Stomach (tissue), 7 donors: ENCODE results near the genes POLDIP2, SARM1, SDF2 and PROCA1.

GRCh38 chr17:28242876-28243329 lies 76.1 kb upstream of the TMEM97 start:
- PRO-cap, result unidirectional peak, minus-strand start at chr17:28243121
- RAMPAGE, long total RNA, 5 experiments, result no peak in any of the 5 experiments
- RRBS, result no CpG with 5 or more reads among the region's 7 CpGs

DNA sequence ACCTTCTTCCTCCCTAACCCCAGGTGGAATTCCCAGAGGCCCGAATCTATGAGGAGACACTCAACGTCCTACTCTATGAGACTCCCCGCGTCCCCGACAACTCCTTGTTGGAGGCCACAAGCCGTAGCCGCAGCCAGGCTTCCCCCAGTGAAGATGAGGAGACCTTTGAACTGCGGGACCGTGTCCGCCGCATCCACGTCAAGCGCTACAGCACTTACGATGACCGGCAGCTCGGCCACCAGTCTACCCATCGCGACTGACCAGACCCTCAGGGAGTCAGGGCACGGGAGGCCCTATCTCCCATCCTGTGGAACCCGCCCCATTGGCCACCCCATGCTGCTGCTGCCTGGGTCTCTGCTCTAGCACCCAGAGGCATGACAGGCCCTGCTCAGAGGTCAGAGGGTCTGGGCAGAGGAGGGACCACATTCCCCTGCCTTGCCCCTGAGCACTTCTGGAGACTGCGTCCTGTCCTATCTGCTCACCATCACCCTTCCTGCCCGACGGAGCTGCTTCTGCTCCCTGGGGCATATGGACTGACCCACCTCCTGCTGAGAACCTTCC lies 8.9 kb downstream of the TNFAIP1 start:
- PRO-cap, result no peak
- RAMPAGE, long total RNA, 5 experiments, result start-site peak on the plus strand in 1 of 5 experiments, centred at position 265 of the sequence, 7 reads per replicate
- RRBS, result no CpG with 5 or more reads among the region's 23 CpGs

- PRO-cap, result bidirectional peak, plus-strand start at chr17:28357647, minus-strand start at chr17:28357524
- RAMPAGE, long total RNA, 5 experiments, result start-site peak on the plus strand in 4 of 5 experiments, at chr17:28357641-28357667 at its widest, 52 to 223 reads per replicate; start-site peak on the minus strand in 3 of 5 experiments, at chr17:28357314-28357481 at its widest, 20 to 208 reads per replicate
- RRBS, result 2% methylated on average over 45 of the region's 84 CpGs
Measured at GRCh38 chr17:28357023-28357988, at the start of gene POLDIP2. Gene POLDIP2, minus strand, starts transcription at chr17:28357527.

DNA sequence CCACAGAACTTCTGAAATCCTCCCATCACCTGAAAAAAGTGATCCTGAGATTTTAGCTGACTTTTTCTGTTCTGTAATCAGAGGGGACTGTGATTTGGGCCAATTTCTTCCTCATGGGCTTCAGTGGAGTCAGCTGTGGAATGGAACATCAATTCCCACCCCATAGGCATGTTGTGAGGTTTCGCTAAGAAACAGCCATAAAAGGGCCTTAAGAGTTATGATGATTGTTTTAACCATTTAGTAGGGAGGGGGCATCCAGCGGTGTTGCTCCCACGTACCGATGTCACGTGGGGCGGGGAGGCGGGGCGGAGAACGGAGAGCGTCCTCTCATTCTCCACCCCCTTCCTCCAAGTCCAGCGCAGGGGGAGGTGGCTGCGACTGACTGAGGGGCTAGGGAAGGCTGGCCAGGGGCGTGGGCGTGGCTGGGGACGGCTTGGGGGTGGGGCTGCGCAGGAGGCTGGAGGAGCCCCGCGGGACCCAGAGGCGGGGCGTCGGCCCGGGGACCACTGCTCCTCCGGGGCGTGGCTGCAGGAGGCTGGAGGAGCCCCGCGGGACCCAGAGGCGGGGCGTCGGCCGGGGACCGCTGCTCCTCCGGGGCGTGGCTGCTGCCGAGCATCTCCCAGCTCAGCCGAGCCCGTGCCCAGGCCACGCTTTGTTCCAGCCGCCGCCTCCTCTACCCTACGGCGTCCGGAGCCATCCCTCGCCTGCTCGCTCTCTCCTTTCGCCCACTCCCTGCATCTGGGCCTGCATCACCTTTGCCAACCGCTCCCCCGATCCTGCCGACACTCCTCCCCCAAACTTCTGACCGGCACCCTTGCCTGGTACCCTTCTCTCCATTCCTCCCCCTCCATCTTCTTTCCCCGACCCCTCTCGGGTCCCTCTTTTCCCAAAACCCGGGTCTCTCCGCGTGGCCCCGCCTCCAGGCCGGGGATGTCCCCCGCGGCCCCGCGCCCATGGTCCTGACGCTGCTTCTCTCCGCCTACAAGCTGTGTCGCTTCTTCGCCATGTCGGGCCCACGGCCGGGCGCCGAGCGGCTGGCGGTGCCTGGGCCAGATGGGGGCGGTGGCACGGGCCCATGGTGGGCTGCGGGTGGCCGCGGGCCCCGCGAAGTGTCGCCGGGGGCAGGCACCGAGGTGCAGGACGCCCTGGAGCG lies at the start of gene SARM1:
Gene SARM1, plus strand, starts transcription at position 615 of the 1,153 bp plus-strand sequence.
- PRO-cap, result bidirectional peak, plus-strand start at position 615 of the sequence, minus-strand start at position 351 of the sequence
- RAMPAGE, long total RNA, 5 experiments, result start-site peak on the plus strand in 2 of 5 experiments, centred at positions 438 to 608 of the sequence, 10 to 11 reads per replicate
- RRBS, result 3% methylated on average over 29 of the region's 83 CpGs

DNA sequence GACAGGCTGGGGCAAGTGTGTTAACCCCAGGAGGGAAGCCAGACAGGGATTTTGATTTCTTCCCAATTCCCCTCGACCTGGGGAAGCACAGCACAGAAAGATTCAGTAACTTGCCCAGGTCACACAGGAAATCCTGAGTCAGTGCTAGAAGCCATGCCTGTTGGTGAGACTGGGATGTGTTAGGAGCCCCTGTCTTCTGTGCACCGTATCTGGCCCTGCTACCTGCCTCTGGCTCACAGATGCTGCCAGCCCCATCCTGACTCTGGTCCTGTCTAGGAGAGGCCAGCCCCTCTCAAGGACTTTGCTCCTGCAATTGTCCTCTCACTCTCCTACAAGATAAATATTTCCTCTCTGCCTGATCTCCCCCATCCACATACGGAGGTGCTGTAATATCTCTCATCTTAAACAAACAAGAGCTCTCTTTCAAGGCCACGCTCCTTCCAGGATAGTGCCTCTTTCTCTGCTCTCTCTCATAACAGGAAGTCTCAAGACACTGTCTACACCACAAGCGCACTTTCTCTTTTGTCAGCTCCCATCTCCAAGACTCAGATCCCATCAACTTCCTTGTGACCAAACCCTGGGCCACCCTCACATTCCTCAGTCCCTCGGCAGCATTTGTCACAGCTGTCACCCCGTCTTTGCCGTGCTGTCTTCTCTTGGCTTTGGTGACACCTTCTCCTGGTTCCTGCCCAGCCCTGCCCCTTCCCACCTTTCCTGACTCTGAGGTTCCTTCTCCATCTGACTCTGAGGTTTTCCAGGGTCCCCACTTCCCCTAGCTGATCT lies 1.8 kb downstream of the SLC13A2 start:
- PRO-cap, result no peak
- RAMPAGE, long total RNA, 5 experiments, result no peak in any of the 5 experiments
- RRBS, result no CpG with 5 or more reads among the region's 8 CpGs

DNA sequence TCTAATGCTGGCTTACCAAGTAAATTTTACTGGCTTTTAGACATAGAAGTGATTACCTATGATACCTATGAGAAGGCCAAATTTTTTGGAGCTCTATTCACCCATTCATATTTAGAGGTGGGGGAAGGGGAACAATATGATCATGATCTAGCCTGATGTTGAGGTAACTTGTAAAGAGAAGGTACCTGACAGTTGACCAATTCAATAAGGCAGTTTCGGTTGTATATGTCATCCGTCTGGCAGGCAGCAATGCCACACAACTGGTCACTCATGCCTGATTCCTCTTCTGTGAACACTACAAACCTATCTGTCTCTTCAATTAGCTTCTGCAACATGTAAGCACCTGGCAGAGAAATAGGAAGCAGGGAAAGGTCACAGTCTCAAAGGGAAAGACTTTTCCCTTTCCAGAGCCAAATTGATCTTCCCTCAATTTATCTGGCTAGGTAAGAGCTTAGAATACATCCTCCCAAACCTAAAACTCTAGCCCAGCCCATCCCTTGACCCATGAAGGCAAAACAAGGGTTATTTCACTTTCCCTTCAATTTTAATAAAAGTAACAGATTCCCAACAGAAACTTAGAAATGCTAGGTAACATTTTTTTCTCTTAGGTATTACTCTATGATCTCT lies 10.2 kb upstream of the RSKR start:
- PRO-cap, result no peak
- RAMPAGE, long total RNA, 5 experiments, result start-site peak on the minus strand in 2 of 5 experiments, centred at positions 258 to 274 of the sequence, 14 reads per replicate
- RRBS, result no CpG with 5 or more reads among the region's 2 CpGs

- PRO-cap, result bidirectional peak, plus-strand start at chr17:28661733, minus-strand start at chr17:28661752; bidirectional peak, plus-strand start at chr17:28662261, minus-strand start at chr17:28661906
- RAMPAGE, long total RNA, 5 experiments, result start-site peak on the plus strand in 4 of 5 experiments, at chr17:28662181-28662327 at its widest, 128 to 881 reads per replicate; start-site peak on the minus strand in 5 of 5 experiments, at chr17:28661883-28662197 at its widest, 17 to 196 reads per replicate
- RRBS, result under 1% methylated on average over 5 of the region's 59 CpGs
Measured at GRCh38 chr17:28661552-28662350, at the start of gene SDF2. Gene SDF2, minus strand, starts transcription at chr17:28661906.

DNA sequence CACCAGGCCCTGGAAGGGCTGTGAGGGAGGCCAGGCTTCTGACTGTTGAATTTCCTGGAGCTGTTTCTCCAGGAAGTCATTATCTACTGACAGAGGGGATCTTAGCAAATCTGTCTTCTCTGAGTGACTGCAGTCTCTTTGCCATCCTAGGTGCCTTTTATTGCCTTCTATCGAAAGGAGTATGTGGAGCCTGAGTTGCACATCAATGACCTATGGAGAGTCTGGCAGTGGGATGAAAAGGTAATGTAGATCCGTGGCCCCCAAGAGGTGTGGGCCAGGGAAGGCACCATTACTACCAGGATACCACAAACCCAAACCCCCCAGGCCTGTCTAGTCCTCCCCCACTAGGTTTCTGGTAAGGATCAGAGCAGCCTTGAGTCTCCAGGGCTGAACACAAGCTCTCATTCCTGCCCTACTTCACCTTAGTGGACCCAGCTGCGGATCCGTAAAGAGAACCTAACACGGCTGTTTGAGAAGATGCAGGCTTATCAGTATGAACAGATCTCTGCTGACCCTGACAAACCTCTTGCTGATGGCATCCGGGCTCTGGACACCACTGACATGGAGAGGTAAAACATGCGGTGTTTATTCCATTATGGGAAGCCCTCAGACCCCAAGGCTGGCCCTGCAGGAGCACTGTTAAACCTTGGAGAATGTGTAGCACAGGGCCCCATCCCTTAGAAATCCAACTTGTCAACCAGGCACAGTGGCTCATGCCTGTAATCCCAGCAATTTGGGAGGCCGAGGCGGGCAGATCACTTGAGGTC lies 16.6 kb downstream of the SUPT6H start:
- PRO-cap, result no peak
- RAMPAGE, long total RNA, 5 experiments, result start-site peak on the plus strand in 3 of 5 experiments, centred at positions 367 to 495 of the sequence, 16 to 42 reads per replicate
- RRBS, result no CpG with 5 or more reads among the region's 9 CpGs

DNA sequence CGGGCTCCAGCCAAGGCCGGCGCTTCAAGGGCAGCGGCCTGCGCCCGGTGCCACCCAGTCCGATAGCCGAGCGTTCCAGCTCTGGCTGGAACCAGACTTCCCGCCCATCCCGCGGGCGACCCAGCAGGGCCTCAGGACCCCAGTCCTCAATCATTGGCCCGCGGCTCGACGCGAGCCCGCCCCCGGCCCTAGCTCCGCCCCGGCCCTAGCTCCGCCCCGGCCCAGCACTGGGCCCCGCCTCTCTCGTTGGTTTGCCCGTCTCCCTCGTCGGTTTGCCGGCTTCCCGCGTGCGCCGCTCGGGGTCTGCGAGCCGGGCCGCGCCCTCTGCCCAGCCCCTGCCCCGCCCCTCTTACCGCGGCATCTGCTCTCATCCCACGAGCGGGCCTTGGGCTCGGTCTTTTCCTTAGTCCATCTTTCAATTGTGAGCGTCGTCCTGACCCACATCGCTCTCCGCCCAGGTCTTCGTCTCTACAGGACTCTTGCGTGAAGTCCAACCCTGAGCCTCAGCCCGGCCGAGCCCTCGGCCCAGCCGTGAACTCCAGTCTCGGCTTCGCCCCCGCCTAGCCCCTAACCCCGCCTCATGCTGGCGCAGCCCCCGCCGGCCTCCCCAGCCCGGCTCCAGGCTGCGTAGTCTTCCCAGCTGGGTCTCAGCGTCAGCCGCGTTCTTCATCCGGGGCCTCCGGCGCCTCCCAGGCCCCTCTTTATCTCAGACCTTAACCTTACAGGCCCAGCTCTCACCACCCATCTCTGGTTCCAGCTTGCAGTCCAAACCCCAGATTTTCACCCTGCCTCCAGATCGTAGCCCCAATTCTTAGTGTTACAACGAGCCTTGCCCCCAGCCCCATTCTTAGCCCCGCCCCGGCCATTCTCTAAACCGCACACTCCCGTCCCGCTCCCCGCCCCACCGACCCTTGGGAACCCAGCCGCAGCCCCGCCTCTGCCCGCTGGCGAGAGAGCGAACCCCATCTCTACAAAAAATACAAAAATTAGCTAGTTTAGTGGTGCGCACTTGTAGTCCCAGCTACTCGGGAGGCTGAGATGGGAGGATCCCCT lies at the start of gene PROCA1:
Gene PROCA1, minus strand, starts transcription at position 672 of the 1,053 bp plus-strand sequence.
- PRO-cap, result bidirectional peak, plus-strand start at position 258 of the sequence, minus-strand start at position 64 of the sequence; bidirectional peak, plus-strand start at position 631 of the sequence, minus-strand start at position 464 of the sequence
- RAMPAGE, long total RNA, 5 experiments, result no peak in any of the 5 experiments
- RRBS, result 6% methylated on average over 30 of the region's 86 CpGs

DNA sequence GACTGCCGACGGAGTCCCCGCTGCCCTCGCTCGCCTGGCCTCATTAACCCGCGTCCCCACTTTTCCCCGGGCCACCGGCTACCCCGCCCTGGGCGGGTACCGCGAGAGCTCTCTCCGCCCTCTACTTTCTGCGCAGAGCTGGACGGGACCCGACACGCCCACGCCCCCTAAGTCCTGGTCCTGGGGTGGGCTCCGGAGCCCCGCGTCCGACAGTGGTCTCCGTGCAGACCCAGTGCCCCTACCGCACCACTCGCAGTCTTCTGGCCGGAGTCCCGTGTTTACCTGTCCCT lies 386 bp upstream of the TLCD1 start:
- PRO-cap, result bidirectional peak, plus-strand start at position 170 of the sequence, minus-strand start at position 36 of the sequence
- RAMPAGE, long total RNA, 5 experiments, result no peak in any of the 5 experiments
- RRBS, result under 1% methylated on average over 10 of the region's 28 CpGs

DNA sequence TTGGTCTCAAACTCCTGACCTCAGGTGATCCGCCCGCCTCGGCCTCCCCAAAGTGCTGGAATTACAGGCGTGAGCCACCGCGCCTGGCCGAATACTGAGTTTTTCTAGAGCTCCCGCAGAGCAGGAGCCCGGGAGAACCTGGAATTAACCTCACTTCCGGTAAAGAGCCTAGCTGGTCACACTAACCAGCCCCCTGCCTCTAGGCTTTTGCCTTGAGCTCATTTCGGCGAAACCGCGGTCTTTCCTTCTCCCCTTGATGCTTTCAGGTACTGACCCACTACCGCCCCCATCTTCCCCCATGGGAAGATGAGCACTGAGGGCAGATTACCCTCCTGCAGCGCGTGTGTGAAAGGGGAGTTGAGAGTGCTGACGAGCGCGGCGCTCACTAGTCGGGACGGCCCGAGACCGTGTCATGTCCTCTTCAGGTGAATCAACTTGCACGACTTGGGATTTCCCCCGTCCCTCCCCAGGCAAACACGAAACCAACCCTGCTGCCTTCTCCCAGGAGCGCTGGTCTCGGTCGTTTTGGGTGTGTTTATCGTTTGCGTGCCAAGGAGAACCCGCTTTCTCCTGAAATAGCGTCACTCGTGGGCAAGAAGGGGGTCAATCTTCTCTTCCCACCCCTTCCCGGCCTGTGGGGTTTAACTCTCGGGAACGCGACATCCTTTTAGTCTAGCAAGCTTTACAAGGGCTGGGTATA lies 606 bp upstream of the NEK8 start:
- PRO-cap, result bidirectional peak, plus-strand start at position 153 of the sequence, minus-strand start at position 96 of the sequence; unidirectional peak, minus-strand start at position 396 of the sequence; unidirectional peak, minus-strand start at position 446 of the sequence
- RAMPAGE, long total RNA, 5 experiments, result no peak in any of the 5 experiments
- RRBS, result no CpG with 5 or more reads among the region's 40 CpGs

DNA sequence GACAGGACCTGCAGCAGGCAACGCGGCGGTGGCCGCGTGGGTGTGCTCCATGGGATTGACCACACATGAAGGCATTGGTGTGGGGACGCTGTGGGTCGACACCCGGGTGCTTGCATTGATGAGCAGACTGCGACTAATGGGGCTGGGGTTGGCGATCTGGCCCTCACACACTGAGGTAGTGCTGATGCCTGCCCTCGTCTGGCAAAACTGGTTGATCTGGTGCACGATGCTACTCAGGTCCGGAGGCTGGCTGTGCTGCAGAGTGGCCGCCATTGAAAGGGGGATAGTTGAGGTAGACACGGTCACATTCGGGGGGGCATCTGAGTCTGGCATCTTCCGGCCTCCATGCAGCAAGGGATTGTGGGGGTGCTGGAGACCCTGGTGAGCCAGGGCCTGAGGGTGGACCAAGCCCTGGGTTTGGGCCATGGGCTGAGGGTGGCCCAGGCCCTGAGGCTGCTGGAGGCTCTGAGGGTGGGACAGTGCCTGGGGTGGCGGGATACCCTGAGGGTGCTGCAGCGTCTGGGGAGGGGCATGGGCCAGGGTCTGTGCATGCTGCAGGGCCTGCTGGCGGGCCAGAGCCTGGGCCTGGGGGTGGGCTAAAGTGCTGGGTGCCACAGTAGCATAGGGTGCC lies 15.2 kb downstream of the TRAF4 start:
- PRO-cap, result no peak
- RAMPAGE, long total RNA, 5 experiments, result start-site peak on the minus strand in 2 of 5 experiments, centred at positions 82 to 564 of the sequence, 8 to 11 reads per replicate
- RRBS, result 94% methylated on average over 5 of the region's 20 CpGs

DNA sequence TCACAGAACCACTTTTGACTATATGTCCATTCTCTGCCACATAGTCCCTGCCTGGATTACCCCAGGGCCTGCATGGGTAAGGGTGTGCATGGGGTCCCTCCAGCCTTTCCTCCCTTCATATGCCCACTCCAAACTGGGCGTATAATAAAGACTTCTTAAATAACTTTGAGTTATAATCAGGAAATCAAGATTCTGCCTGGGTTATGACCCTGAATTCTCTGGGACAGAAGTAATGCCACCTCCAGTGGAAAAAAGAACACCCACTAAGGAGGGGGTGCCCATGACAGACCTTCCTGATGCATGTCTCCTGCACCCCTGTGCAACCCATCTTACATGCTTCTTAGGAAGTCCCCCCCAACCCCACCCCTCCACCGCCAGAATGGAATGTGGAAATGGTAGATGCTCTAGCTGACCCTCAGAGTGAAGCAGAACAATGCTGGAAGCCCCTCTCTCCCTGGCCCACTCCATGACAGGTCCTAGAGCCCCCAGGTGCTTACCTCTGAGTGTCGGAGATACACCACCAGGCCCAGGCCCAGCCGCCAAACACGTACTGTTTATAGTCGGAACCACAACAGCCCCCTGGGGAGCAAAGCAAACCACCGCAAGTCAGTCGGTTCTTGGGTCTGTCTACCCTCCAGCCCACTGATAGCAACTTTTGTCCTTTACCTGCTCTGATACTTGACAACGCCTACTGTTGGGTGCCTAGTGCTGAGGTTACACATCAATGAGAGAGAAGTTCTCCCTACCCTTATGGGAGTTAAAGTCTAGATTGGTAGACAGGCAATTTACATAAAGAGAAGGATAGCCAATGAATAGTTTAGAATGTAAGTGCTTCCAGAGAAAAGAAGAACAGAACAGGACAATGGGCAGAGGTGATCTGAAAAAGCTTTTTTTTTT lies 8.8 kb downstream of the FLOT2 start:
- PRO-cap, result no peak
- RAMPAGE, long total RNA, 5 experiments, result start-site peak on the minus strand in 2 of 5 experiments, centred at positions 422 to 574 of the sequence, 8 to 10 reads per replicate
- RRBS, result no CpG with 5 or more reads among the region's 9 CpGs

- PRO-cap, result no peak
- RAMPAGE, long total RNA, 5 experiments, result start-site peak on the minus strand in 2 of 5 experiments, at chr17:28896029-28896493 at its widest, 5 to 14 reads per replicate
- RRBS, result no CpG with 5 or more reads among the region's 2 CpGs
Measured at GRCh38 chr17:28895974-28896563, 1.5 kb downstream of the FLOT2 start.

DNA sequence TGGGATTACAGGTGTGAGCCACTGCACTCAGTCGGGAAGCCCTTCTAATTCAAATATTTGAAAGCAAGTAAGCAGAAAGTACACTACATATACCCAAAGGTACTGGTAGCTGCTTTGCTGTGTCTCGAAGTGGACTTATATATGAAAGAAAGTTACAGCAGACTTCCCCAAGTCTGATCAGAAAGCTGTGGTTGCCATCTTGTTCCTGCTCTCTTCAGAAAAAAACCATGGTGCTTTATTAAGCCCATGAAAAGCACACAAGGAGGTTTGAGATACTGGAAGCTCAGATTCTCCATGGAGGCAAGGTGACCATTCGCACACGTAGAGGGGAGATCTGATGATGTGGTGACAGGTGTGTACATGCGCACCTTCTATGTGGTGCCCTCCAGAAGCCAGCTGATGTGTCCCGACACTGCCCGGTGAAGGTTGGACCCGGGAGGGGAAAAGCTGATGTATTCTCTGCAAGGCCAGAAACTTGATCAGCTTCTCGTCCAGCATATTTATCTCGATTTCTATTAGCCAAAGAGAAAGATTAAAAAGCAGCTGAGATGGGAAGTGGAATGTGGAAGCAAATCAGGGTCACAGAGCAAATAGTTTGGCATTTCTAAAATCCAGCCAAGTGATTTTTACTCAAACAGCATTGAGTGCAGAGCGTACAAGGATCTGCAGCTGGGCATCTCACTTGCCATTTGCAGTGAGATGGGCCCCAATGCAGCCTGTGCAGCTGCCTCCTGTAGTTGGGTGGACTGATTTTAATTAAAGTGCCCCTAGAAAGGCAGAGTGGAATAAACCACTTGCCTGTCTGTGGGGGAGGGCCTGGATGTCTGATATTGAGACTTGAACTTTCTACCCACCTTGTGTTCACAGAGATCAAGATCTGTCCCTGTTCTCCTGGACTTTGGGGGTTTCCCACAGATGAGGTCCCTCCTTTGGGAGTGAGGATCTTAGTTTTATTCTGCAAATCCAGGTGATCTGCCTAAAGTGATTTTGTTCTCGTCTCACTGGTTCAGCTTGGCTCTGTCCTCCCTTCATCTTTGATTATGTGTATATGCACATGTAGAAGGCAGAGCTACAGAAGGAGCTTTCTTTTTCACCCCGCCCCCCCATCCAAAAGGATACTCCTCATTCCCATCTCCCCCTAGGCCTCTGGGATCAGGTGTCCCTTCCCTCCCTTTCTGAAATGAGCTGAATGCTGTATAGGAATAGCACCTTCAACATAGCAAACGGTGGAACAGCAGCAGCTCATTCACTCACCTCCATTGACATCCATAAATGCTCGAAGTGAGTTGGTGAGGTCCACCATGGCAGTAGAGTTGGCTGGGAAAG lies 7.4 kb upstream of the DHRS13 start:
- PRO-cap, result no peak
- RAMPAGE, long total RNA, 5 experiments, result start-site peak on the minus strand in 1 of 5 experiments, centred at position 1,203 of the sequence, 10 reads per replicate
- RRBS, result no CpG with 5 or more reads among the region's 15 CpGs

DNA sequence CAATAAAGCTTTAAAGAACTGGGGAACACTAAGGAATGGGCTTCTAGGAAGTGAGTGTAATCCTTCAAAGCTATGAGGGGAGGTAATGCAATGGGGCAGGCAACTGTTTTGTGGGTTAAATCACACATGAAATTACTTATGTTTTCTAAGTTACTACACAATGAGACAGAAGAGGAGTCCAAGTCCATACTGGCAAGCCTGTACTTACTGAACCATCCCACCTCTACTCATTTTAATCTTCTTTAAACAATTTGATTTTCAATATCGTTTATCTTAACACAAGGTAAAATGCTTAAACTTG lies 21.0 kb downstream of the PHF12 start:
- PRO-cap, result no peak
- RAMPAGE, long total RNA, 5 experiments, result no peak in any of the 5 experiments
- RRBS, result no CpG with 5 or more reads among the region's 1 CpG

DNA sequence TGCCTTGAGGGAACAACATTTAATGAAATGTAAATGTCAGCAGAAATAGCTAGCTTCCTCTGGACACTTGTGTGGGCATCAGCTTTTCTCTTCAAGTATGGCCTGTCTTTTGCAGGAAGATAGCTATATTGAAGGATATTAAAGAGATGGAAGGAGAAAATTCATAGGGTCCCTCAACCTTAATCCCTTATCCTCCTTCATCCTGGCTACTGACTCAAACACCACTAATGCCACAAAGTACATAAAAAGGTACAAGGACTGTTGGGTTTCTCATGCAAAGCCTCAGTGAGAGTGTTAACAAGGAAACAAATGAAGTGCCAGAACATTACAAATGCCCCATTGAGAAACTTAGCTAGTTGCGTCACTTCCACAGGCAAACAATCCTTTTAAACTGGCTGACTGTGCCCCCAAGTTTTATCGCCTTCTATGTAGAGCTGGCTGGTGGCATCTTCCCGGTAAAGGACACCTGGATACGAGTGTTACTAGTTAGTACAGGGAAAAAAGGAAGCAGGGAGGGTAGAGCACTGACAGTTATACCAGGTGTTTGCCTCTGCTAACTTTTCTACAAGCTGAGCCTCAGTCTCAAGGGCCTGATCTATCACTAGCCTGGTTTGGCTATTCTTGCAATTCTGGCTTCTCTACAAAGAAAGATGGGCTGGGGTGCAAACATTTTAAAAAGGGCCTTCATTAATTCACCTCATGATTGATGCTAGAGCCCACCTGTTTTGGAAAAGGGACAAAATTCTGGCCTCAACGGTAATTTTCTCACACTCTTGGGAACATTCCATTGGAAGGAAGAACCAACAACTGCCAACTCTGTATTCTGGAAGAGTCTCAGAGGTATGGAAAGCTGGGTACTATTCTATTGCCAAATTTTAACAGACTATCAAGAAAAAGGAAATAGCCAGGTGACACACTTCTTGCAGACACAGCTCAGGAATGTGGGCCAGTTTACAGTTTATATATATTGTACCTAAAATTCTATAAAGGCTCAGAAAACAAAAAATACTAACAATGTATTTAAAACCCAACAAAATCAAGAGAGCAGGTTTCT lies 13.8 kb downstream of the PHF12 start:
- PRO-cap, result no peak
- RAMPAGE, long total RNA, 5 experiments, result no peak in any of the 5 experiments
- RRBS, result no CpG with 5 or more reads among the region's 5 CpGs

DNA sequence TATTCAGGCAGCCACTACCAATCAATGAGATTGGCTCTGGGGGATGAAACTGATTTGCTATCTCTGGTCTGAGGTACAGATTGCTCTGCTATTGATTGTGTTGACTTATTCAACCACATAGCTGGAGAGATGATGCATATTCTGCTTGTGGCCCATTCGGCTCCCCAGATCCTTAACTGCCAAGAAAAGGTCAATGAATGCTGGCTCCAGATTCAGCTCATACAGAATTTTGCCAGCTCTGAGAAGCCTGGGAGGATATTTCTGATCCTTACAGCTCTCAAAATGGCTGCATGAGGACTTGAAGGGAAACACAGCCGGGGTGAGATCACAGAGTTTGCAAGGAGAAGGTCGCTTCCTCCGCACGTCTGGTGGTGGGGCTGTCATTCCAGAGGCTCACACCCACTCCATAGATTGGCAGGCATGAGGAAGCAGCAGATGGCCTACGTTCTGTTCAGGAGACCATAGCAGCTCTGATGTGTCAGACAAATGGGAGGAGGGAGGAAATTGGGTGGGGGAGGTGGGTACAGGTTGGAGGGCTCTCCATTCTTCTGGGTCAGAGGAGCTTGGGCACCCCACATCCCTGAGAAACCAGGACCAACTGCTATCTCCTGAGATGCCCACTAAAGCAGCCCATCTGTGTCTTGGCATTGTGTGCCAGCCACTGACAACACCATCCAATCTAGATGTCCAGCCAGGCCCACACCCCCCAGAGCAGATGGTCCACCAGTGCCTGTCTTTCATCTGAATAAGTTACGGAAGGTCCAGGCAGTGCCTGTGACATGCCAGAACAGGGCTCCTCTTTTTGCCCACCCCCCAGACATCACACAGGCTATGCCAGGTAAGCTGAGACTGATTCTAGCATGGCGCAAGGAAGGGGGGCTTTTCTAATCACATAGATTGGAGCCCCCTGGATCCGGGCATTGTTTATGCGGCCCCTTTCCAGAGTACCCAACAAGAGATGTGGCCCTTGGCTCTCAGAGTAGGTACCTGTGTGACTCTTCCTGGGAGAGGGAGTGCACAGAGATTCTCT lies 22.1 kb downstream of the SEZ6 start:
- PRO-cap, result no peak
- RAMPAGE, long total RNA, 5 experiments, result no peak in any of the 5 experiments
- RRBS, result no CpG with 5 or more reads among the region's 10 CpGs

DNA sequence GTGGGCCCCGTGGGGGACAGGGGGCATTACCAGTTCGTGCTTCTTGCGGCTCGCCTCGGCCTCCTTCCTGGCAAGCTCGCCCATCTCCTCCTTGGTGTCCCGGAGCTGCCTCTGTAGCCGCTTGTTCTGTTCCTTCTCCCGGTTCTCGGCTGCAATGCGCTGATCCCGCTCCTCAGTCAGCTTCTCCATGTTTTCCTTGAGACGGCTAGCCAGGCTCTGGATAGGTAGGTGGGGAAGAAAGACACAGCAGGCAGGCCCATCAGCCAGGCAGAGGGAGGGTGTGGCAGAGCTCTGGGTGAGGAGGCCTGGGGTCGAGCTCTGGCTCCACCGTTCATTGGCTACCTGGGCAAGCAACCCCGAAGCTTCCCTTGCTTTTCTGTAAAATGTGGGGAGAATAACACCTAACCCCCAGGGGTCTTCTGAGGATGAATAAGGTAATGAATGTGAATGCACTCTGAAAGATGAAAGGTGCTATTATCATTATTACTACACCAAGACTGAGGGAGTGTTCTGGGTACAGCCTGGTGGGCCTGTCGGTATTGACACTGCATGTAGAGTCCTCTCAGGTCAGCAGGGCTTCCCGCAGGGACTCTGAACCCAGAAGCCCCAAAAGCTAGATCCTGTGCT lies 44.1 kb downstream of the PIPOX start:
- PRO-cap, result no peak
- RAMPAGE, long total RNA, 5 experiments, result start-site peak on the minus strand in 2 of 5 experiments, centred at positions 168 to 195 of the sequence, 18 to 39 reads per replicate
- RRBS, result 100% methylated on average over 2 of the region's 18 CpGs

GRCh38 chr17:29176227-29177414 lies 3.6 kb downstream of the MYO18A start:
- PRO-cap, result bidirectional peak, plus-strand start at chr17:29176947, minus-strand start at chr17:29176742
- RAMPAGE, long total RNA, 5 experiments, result start-site peak on the minus strand in 1 of 5 experiments, at chr17:29176680-29176785 at its widest, 49 to 51 reads per replicate
- RRBS, result 2% methylated on average over 29 of the region's 54 CpGs